Spinal cord (tissue), 3 donors: ENCODE measurements around a stretch of chr5.

- PRO-cap, result no peak
- RAMPAGE, long total RNA, result no peak
Observed at GRCh38 chr5:122292360-122292839, 19.6 kb upstream of the SNCAIP start.

DNA sequence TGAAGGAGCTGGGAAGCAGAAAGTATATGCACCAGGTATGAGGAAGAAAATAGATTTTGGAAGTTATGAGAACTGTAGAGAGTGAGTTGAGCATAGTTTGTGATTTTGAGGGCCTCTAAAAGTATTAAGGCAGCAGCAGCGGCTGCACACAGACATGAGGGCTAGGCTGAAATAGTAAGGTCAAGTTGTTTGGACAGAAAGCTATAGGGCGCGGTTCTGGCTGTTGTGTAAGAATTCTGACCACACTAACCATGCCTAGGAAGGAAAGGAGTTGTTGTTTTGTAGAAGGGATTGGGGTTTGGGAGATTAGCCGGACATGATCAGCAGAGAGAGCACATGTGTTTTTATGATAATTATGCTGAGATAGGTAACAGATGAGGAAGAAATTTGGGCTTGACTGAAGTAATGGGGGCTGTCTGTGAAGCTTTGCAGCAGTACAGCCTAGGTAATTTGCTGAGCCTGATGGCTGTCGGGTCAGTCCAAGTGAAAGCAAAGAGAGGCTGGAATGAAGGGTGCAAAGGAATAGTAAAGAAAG, 154.0 kb upstream of the SNX2 start:
- PRO-cap, result no peak
- RAMPAGE, long total RNA, result no peak

- PRO-cap, result no peak
- RAMPAGE, long total RNA, result no peak
Observed at GRCh38 chr5:122774482-122774950, 364 bp upstream of the SNX2 start.

DNA sequence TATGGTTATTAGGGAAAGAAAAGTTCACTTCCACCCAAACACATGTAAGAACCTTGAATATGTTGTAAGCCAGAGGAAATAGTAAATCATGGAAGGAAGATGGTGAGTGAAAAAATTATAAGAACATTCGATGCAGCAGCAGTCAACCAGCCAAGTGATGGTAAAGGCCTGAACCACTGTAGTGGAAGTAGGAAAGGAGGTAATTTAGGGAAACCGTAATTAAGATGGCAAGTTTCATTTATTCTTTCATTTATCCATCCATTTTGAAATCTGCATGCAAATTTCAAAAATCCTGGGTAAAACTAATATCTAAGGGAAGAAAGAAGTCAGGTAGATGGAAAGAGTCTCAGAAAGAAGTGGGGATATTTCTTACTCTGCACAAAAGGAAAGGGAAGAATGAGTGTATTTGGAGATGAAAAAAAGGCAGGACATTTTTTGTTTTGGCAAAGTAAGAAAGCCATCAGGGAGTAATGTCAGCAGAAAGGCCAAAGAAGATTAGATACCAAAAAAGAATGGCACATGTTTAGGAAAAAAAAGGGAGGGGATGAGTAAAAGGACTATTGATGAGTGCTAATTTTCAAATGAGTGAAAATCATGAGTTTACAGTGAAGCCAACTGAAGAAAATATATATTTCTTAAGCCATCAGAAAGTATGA, 8.9 kb upstream of the SNX24 start:
- PRO-cap, result no peak
- RAMPAGE, long total RNA, result no peak

DNA sequence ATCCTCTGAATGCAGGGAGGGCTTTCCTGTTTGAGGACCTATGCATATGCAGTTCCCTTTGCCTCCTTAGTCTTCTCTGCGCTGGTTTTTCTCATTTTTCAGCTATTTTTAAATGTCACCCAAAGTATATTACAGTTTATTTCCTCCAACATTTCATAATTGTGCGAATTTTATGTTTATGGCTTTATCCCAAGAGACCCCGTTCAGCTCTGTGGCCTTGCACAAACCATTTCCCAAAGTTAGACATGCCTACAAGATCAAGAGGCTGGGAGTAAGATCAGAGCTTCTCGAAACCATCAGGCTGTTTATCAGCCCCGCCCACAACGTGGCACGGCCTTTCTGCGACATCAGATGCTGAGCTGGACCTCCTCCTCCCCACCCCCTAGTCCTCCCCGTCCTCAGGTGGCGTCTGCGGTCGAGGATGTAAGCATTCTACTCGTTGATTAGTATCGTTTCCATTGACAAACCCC, 1.4 kb downstream of the PPIC start:
- PRO-cap, result no peak
- RAMPAGE, long total RNA, result no peak

DNA sequence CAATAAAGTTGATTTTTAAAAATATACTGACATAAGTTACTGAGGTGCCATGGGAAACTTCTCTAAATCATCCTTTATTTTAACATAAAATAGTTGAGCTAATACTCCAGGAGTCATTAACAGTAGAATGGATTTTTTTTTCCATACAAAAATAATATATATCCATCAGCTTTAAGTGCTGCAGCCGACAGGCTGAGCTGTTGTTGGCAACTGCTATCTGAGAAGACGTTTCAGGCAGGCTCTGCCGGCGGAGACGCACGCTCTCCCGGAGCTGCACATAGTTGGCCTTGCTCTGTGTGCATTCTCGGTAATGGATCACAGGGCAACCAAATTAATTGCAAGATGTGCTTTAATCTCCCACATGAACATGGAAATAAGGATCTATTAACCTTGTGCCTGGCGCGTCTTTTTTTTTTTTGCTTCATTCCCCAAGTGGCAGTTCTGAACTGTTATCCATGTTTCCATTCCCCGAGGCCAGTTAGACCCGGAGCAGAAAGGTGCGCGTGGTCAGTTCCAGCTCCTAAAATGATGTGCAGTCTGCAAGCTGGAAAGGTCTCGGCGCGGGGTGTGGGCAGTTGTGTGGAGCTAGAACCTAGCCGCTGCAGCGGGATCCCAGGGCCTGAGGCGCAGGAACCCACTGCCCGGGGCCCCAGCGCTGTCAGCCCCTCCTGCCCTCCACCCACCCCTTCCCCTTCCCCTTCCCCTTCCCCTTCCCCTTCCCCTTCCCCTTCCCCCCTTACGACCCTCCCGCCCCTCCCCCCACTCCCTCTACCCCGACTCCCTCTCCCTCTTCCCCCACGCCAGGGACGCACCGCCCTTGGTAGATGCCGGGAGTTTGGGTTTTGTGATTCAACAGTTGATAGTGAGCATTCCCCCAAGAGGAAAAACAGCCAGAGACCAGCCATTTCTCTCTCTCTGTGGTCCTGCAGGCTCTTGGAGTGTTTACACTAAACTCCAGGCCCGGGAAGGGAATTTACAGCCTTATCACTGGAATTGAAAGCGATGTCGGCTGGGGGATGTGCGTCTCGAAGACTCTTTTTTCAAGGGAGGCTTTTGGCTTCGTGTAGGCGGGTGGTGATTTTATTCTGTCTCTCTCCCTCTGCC, 137.9 kb downstream of the CEP120 start:
- PRO-cap, result no peak
- RAMPAGE, long total RNA, result no peak

GRCh38 chr5:123460046-123460722, 37.0 kb upstream of the CEP120 start:
- PRO-cap, result no peak
- RAMPAGE, long total RNA, result no peak

DNA sequence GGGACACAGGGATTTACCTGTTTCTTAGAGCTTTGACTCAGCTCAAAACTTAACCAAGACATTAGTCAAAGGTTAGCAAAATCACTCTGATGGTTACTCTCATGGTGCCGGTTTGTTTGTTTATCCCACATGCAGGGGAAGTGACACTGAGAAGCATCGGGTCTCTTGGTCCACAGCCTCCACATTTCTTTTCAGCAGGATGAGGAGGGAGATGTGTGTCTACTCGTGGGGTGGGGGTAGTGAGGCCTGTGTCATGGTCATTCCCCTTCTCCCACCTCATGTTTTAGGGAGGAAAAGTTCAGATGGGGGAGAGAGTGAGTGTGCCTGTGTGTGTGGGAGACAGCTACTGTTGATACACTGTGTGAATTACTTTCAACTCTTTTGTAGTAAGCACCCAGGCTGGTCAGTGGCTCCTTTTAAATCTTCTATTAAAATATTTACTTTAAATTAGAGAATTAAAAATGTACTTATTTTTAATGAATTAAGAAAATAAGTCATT, 1.2 kb downstream of the CSNK1G3 start:
- PRO-cap, result no peak
- RAMPAGE, long total RNA, result no peak

GRCh38 chr5:123575500-123576143, 63.6 kb downstream of the CSNK1G3 start:
- PRO-cap, result no peak
- RAMPAGE, long total RNA, result no peak

DNA sequence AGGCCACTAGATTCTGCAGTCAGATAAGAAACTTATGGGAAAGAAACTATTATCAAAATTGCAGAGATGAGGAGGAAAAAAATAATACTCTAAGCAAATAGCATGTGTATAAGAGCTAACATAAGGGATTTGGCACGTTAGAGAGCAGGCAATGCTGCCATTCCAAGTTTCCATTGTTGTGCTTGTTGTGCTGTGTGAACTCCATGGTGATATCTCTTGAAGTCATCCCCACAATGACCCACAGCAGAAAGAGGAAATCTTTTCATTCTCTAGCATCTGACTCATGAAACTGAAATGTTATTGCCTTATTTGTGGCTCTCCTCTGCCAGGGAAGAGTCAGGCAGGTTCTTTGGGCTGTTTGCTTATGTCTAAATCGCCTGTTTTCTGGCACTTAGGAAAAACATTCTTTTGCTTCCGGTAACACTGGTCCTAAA, 188.6 kb downstream of the CSNK1G3 start:
- PRO-cap, result no peak
- RAMPAGE, long total RNA, result no peak

- PRO-cap, result no peak
- RAMPAGE, long total RNA, result no peak
Observed at GRCh38 chr5:123866950-123867182, 354.9 kb downstream of the CSNK1G3 start.

GRCh38 chr5:124671124-124671630, 75.3 kb downstream of the ZNF608 start:
- PRO-cap, result no peak
- RAMPAGE, long total RNA, result no peak

- PRO-cap, result no peak
- RAMPAGE, long total RNA, result no peak
Observed at GRCh38 chr5:124902005-124902704, 155.7 kb upstream of the ZNF608 start.

- PRO-cap, result no peak
- RAMPAGE, long total RNA, result no peak
Observed at GRCh38 chr5:124962821-124963235, 216.4 kb upstream of the ZNF608 start.

DNA sequence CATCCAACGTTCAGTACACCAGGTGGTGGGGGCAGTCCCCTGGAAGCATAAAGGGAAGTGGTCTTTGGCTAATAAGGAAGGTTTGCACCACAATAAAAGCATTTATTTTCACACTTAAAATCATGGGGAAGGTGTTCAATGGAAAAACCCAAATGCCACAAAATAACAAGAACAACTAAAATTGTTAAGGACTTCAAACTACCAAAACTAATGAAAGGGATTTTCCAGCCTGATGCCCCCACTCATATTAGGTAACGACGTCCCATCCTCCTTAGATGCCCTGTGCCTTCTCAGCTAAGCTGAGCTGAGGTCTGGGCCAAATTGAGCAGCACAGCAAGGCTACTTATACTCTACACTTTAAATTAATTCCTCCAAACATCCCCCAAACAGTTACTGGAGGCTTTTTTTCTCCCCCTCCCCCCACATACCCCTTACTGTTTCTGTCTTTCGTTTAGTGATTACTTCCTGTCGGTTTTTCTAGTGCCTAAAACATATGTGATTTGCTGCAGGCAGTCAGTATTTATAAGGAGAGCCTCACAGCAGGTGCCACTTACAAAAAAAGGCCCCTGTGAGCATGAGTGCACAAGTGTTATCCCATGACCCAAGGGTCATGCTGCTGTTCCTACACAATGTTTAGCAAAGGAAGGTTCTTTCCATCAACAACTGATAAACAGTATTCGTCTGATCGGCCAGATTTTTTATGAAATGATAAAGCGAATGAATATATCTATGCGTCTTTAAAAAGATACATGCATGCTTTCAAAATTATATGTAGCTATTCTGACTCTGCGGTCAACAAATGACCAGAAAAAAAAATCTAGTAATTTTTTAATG, 259.8 kb upstream of the ZNF608 start:
- PRO-cap, result no peak
- RAMPAGE, long total RNA, result no peak

DNA sequence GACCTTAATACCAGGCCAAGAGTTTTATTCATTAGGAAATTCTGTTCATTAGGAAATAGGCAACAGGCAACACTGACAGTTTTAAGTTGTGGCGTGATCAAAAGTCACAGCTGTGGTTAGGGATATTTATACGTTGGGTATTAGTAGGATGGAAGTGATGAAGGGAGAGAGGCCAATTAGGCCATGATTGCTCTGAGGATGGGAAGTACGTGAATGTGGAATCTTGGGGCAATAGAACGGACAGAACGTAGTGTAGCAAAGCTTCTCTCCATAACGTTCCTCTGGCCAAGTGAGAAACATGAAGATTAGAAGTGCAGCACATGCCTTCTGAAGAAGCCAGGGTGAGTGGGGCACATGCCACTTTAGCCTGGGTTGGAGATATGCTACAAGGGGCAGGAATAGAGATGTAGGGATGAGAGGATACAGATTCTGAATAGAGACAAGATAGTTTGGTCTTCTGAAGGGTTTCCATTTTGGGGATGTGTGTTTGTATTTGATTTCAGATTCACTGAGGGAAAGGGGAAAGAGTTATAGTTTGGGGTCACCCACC, 290.2 kb upstream of the ZNF608 start:
- PRO-cap, result no peak
- RAMPAGE, long total RNA, result no peak

DNA sequence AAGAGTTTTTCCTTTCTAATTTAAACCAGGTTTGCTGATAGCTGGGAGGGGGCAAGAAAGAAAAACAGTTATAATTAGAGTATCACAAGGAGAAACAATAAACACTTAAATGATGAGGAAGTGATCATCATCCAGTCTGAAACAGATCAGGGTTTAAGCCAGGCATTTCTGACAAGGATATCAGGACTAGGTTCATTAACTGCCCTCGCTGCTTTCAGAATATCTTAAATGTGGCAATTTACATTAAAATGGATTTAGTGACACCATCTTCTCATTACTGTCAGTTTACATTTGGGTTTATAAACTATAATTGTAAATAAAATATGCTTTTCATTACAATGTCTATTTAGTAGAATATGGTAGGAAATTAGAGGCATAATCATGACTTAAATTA, 511.2 kb upstream of the ZNF608 start:
- PRO-cap, result no peak
- RAMPAGE, long total RNA, result no peak

DNA sequence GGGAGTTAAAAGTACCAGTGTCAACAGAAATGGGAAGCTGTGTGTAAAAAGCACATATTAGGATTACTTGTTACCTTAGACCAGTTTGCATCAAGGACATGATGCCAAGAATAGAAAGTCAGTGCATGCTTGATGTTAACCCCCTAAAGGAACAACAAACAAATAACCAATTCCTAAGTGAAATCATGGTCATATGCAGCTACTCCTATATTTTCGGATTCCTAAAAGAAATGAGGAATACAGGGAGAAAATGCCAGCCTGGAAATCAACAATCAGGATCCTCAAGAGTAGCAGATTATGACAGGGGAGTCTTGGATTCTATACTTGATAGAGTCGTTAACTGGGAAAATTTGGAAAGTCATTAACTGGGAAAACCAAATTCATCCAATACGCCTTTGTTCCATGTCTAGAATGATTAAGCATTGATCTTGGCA, 18.9 kb upstream of the GRAMD2B start:
- PRO-cap, result no peak
- RAMPAGE, long total RNA, result no peak

DNA sequence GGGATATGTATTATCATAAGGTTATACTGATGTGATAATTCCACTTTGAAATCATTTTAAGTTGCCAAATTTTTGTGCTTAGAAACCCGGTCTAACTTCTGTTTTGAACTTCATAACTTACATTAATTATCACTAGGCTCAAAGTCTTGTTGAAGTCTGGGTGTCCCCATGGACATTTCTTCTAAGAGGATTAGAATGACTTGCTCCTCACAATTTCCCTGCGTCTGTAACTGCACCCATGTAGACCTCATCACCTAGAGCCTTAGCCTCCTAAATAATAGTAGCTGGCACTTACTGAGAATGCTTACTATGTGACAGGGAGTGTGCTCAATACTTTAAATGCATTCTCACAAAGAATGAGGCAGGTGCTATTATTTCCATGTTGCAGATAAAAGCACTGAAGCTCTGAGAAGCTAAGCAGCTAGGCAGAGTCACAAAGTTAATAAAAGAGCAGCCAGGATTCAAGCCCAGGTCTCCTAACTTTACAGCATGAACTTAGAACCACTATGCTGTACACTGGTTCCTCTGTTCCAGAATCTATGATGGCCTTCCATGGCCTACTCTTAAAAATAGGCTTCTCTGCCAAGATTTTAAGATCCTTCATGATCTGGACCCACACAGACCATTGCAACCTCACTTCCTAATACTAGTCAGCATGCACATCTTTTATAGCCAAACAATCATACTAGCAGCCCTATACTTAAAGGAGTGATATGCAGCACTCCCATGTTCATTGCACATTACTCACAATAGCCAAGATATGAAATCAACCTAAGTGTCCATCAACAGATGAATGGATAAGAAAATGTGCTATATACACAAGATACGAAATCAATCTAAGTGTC, 1.5 kb downstream of the GRAMD2B start:
- PRO-cap, result no peak
- RAMPAGE, long total RNA, result no peak

DNA sequence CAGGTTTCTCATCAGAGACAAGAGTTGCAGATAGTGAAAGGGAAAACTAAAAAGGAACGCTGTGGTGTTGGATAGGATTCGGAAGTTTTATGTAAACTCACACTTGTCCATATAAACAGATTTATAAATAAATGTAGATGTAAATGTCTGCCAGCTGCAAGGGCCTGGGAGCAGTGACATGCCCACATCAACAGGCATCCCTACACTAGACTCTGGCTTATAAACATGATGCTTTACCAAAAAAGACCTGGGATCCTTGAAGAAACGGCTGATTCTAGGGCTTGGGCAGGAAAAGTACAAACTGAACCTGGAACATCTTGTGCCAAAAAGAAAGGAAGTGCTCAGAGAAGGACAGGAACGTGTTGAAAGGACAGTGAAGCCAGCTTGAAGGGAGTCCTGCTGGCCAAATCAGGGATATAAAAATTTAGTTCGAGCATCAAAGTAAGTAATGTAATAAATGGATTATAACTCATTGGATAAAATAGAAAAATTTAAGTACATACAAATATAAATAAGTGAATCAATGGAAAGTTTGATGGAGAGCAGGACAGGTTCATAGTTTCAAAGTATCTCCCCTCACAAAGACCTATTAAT, 58.2 kb downstream of the ALDH7A1 start:
- PRO-cap, result no peak
- RAMPAGE, long total RNA, result no peak